Ascending aorta (tissue), 1 donor: ENCODE measurements around a stretch of chr13.

DNA sequence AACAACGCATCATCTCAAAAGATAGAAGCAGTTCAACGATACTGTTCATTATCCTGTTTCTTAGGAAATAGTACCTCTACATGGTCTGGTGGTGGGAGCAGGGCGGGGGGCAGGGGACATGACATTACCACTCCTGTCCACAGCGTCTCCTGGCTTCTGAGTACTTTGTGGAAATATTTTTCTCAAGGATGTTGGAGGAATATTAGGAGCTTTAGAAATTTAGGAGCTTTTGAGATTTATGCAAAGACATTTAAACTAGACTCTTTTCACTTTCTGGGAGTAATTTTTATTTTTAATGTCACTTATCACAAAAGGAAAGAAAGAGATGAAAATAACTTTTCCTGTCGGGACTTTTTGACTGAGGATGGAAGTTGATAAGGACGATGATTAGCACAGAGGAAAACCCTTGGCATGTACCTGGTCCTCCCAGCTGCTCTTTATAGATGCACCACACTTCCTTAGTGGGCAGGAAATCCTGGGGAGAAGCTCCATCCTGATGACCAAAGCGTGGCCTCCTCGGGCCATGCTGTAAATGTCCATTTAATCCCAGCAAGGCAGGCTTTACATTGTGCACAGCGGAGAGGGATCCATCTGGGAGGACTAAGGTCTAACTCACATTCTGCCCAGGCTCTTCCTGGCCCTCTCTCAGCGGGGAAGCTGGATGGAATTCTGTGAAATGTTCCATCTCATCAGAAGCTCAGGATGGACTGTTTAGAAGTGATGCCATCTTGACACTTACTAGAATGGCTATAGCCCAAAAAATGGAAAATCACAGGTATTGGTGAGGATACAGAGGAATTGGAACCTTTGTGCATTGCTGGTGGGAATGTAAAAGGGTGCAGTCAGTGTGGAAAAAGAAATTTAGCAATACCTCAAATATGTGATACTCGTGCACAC is 113.5 kb downstream of the COL4A2 start:
- PRO-cap = no peak

- PRO-cap = no peak
Observed at GRCh38 chr13:110624814-110625577, 9.7 kb downstream of the NAXD start.

DNA sequence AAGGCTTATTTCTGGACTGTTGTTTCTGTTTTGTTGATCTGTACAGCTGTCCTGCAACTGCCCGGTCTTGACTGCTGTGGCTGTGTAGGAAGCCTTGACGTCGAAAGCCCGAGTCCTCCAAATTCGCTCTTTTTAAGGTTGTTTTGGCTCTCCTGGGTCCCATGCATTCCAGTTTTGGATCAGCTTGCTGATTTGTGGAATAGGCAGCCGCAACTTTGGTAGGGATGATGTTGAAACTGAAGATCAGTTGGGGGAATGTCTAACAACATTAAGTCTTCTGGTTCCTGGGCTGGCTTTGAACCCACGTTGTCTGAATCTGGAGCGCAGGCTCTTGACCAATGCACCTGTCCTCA is 15.5 kb downstream of the NAXD start:
- PRO-cap = no peak

DNA sequence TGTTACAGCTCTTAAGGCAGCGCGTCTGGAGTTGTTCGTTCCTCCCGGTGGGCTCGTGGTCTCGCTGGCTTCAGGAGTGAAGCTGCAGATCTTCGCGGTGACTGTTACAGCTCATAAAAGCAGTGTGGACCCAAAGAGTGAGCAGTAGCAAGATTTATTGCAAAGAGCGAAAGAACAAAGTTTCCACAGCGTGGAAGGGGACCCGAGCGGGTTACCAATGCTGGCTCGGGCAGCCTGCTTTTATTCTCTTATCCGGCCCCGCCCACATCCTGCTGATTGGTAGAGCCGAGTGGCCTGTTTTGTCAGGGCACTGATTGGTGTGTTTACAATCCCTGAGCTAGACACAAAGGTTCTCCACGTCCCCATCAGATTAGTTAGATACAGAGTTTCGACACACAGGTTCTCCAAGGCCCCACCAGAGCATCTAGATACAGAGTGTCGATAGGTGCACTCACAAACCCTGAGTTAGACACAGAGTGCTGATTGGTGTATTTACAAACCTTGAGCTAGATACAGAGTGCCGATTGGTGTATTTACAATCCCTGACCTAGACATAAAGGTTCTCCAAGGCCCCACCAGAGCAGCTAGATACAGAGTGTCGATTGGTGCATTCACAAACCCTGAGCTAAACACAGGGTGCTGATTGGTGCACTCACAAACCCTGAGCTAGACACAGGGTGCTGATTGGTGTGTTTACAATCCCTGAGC is 17.0 kb downstream of the NAXD start:
- PRO-cap = no peak

DNA sequence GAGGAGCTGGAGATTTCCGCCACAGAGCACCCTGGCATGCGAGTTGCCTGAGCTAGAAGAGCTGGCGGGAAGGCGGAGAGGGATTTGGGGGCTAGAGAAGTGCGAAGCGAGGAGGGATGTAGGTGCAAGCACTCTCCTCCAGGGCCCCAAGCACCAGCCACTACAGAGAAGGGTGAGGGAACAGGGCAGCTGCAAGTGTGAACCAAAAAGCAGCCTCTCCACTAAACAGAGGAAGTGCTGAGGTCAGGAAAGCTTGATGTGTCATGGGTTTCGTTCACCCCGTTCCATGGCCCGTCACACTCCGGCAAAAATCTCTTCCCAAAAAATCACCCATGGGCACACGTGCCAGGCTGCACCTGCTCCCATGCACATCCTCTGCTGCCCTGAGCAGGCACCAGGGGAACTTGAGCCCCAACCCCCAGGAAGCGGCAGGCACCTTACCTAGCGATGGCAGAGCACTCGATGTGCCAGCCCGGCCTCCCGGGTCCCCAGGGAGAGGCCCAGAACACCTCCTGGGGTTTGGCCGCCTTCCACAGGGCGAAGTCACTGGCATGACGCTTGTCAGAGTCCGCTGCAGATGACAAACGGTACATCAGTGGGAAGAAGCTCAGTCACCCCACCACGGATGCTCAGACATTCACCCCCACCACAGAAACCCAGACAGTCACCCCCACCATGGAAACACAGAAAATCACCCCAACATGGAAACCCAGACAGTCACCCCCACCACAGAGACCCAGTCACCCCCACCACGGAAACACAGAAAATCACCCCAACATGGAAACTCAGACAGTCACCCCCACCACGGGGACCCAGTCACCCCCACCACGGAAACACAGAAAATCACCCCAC is 29.2 kb downstream of the CARS2 start:
- PRO-cap = no peak

GRCh38 chr13:110713928-110714713 is 621 bp downstream of the ING1 start:
- PRO-cap = unidirectional peak, plus-strand start at chr13:110714086

GRCh38 chr13:110880683-110881039 is 34.2 kb downstream of the ANKRD10 start:
- PRO-cap = no peak

DNA sequence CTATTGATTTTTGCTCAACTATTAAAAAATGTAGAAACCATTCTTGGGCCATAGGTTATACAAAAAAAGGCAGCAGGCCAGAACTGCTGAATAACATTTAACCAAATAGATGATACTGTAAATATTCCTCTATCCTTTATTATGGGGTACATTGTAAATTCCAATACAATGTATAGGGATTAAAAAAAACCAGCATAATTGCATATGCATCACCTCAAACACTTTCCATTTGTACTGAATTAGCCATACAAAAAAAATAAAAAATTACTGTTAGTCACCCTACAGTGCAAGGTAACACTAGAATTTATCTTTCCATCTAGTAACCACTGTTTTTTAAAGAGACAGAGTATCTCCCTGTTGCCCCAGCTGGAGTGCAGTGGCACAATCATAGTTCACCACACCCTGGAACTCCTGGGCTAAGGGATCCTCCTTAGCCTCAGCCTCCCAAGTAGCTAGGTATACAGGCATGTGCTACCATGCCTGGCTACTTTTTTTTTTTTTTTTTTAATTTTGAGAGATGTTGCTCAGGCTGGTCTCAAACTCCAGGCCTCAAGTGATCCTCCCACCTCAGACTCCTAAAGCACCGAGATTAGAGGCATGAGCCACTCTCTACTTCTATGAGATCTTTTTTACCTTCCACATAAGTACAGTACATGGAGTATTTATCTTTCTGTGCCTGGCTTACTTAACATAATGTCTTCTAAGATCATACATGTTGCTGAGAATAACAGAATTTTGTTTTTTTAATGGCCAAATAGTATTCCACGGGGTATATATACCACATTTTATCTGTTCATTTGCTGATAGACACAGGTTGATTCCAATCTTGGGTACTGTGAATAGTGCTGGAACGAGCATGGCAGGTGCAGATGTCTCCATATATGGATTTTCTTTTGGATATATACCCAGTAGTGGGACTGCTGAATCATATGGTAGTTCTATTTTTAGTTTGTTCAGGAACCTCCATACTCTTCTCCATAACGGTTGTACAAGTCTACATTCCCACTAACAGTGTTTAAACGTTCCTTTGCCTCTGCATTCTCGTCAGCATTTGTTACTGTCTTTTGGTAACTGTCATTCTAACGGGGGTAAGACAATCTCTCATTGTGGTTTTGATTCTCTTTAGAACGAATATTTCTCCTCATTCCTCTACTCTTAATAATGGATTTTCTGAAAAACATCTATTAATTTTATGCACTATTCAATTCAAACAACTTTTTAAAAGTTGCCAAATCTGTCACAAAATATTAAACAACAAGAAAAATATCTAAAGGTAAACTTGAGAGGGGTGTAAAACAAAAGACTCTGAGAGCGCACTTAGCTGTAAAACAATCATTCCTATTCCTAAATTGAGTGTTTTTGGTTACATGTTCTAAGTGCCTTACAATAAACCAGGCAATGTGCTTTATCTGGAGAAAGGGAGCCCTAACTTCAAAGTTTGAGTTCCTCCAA is 17.5 kb downstream of the ANKRD10 start:
- PRO-cap = no peak

- PRO-cap = no peak
Observed at GRCh38 chr13:110903765-110904527, 10.9 kb downstream of the ANKRD10 start.

GRCh38 chr13:110921431-110922075 is 6.7 kb upstream of the ANKRD10 start:
- PRO-cap = no peak

- PRO-cap = no peak
Observed at GRCh38 chr13:110965564-110965947, 50.7 kb upstream of the ANKRD10 start.

GRCh38 chr13:111043543-111043846 is 71.6 kb upstream of the ARHGEF7 start:
- PRO-cap = no peak

GRCh38 chr13:111121881-111122347 is 6.8 kb downstream of the ARHGEF7 start:
- PRO-cap = unidirectional peak, plus-strand start at chr13:111122294

GRCh38 chr13:111232346-111232796 is 88.1 kb upstream of the TEX29 start:
- PRO-cap = no peak

DNA sequence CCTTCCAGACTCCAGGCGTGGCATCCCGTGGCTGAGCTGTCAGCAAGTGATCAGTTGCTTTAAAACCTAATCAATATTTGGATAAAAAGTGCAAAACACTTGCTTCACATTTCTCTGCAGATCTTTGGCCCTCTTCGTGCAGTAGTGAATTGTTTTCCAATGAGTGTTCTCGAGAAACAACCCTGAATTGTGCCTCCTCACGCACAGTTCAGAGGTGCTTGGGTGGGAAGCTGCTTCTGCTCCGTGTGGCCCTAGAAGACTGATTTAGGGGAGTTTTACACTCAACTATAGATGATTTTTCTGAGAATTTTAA is 39.8 kb upstream of the TEX29 start:
- PRO-cap = no peak

- PRO-cap = no peak
Observed at GRCh38 chr13:111281631-111282239, 38.7 kb upstream of the TEX29 start.

- PRO-cap = no peak
Observed at GRCh38 chr13:111553089-111553325, 232.6 kb downstream of the TEX29 start.

DNA sequence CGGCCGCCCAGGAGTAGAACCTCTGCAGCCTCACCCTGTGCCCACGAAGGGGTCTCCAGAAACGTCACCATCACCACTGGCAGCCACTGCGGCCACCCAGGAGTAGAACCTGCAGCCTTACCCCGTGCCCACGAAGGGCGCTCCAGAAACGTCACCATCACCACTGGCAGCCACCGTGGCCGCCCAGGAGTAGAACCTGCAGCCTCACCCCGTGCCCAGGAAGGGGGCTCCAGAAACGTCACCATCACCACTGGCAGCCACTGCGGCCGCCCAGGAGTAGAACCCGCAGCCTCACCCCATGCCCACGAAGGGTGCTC is 336.1 kb downstream of the TEX29 start:
- PRO-cap = no peak

- PRO-cap = no peak
Observed at GRCh38 chr13:111893639-111893975, 173.3 kb upstream of the SOX1 start.

DNA sequence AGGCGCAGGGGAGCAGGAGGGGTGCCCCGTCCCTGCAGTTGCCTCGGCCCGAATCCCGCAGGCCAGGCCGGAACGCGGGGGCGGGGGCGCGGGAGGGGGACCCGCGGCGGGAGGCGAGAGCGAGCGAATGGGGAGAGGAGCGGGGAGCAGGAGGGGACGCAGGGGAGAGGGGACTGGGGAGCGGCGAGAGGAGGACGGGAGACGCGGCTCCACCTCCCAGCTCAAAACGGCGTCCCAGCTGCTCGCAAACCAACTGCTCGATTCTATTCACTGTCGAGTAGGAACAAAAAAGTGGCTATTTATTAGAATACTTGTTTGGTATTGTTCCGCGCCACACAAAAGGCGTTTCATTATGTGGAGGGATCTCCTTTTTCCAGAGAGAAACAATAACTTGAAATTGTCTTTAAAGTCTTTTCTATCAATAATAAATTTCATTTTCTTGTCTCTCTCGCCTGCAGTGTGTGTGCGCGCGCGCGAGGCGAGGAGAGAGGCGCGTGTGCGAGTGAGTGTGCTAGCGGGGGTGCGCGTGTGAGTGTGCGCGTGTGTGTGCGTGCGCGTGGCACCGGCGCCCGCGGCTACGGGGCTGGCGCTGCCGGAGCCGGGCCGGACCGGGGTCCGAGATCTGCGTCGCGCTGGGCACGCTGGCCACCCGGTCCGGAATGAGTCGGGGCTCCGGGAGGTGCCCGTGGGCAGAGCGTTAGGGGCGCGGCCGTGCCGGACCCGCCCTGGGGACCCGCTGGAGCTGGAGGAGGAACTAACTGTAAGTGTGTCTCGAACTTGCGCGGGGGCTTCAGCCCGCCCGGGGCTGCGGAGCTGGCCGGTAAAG is 10.5 kb upstream of the SOX1 start:
- PRO-cap = no peak